Panc1 (cell line): ENCODE measurements around a stretch of chr2.

GRCh38 chr2:172339521-172340017, 87.8 kb upstream of the ITGA6 start:
- RRBS, 2 experiments: no CpG with 5 or more reads among the region's 5 CpGs

DNA sequence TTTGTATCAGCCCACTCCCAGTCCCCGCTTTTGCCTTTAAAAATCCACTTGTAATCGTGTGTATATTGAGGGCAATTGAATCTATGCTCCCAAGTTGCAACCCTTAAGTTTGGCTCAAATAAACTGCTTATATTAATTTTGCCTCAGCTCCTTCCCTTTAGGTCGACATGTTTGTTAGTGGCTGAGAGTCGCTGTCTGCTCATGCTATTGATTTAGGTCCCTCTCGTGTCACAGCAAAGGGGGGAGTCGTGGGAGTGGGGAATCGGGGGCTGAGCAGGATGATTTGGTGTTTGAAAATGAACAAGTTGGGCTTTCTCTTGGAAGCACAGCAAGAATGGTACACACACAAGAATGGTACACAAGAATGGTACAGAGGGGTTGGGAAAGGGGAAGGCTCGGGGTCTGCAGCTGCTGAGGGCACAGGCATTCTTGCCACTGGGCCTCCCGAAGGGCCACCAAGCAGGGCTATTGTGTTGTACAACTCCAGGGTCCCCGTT, 42.8 kb upstream of the ITGA6 start:
- RRBS, 2 experiments: no CpG with 5 or more reads among the region's 10 CpGs

DNA sequence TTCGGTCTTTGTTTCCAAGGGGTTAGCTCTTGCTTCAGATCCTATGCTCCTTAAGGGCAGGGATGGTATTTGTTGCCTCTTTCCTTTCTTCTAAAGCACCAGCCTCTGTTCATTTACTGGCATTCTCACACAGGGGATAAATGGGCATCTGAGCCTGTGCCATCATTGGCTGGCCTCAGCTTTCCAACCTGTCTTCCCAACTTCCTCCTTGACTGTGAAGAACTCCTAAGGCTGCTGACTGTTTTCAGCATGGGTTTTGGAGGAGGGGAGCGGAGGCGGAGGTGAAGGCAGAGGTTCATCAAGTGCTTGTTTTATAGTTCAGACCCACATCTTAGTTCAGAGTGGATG, 30.4 kb upstream of the ITGA6 start:
- RRBS, 2 experiments: no CpG with 5 or more reads among the region's 3 CpGs

DNA sequence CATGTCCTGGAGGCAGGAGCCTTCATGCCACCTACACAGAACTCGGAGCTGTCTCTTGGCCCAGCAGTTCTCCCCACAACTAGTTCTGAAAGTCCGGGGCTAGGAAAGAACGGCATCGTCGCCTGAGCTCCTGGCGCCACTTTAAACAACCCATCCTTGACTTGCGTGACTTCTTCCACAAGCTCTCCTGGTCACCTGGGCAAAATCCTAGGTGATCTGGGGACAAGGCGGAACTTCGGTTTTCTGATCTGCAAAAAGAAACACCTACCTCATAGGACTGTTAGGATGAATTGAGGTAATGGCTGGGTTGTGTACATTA, 667 bp upstream of the ITGA6 start:
- RRBS, 2 experiments: no CpG with 5 or more reads among the region's 9 CpGs

- RRBS, 2 experiments: no CpG with 5 or more reads among the region's 10 CpGs
These were observed 2.3 kb downstream of the ITGA6 start for GRCh38 chr2:172429336-172430388.

- RRBS, 2 experiments: no CpG with 5 or more reads among the region's 2 CpGs
These were observed 35.8 kb downstream of the ITGA6 start for GRCh38 chr2:172463108-172463599.

GRCh38 chr2:172505182-172505973, 50.5 kb upstream of the PDK1 start:
- RRBS, 2 experiments: no CpG with 5 or more reads among the region's 4 CpGs

DNA sequence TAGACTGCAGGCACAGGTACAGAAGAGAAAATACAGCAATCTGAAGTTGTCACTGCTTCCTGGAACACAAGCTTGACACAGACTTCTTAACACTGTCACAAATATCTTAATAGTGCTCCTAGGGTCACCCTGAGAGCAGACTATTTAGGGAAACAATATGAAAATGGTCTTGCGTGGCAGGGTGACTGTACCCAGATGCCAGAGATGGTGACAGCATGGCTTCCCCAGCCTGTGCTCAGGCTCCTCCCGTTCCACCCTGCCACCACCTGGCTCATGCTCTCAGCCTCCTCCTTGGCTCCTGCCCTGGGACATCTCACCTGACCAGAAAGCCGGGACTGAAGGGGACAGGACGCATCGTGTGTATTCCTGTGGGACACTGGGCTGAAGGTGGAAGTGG, 111.5 kb downstream of the RAPGEF4 start:
- RRBS, 2 experiments: no CpG with 5 or more reads among the region's 5 CpGs

GRCh38 chr2:172928765-172929179, 146.9 kb upstream of the MAP3K20 start:
- RRBS, 2 experiments: no CpG with 5 or more reads among the region's 2 CpGs

- RRBS, 2 experiments: no CpG with 5 or more reads among the region's 3 CpGs
These were observed 73.7 kb upstream of the MAP3K20 start for GRCh38 chr2:173001850-173002515.

- RRBS, 2 experiments: no CpG with 5 or more reads among the region's 1 CpG
These were observed 129.6 kb downstream of the MAP3K20 start for GRCh38 chr2:173205245-173205602.

GRCh38 chr2:173205603-173205898, 129.9 kb downstream of the MAP3K20 start:
- RRBS, 2 experiments: no CpG with 5 or more reads among the region's 1 CpG

GRCh38 chr2:173379211-173379678, 24.6 kb downstream of the CDCA7 start:
- RRBS, 2 experiments: no CpG with 5 or more reads among the region's 6 CpGs

- RRBS, 2 experiments: no CpG with 5 or more reads among the region's 5 CpGs
These were observed 19.6 kb downstream of the SP3 start for GRCh38 chr2:173945478-173945969.

- RRBS, 2 experiments: 69% methylated on average over 1 of the region's 19 CpGs; no CpG with 5 or more reads in 1 of the 2 experiments
These were observed 58.8 kb upstream of the SP3 start for GRCh38 chr2:174023595-174024663.

- RRBS, 2 experiments: no CpG with 5 or more reads among the region's 8 CpGs
These were observed 70.9 kb upstream of the SP3 start for GRCh38 chr2:174036048-174036468.

GRCh38 chr2:174173972-174174212, 74.4 kb downstream of the OLA1 start:
- RRBS, 2 experiments: no CpG with 5 or more reads among the region's 2 CpGs

- RRBS, 2 experiments: no CpG with 5 or more reads among the region's 2 CpGs
These were observed 25.4 kb downstream of the OLA1 start for GRCh38 chr2:174222799-174223396.

DNA sequence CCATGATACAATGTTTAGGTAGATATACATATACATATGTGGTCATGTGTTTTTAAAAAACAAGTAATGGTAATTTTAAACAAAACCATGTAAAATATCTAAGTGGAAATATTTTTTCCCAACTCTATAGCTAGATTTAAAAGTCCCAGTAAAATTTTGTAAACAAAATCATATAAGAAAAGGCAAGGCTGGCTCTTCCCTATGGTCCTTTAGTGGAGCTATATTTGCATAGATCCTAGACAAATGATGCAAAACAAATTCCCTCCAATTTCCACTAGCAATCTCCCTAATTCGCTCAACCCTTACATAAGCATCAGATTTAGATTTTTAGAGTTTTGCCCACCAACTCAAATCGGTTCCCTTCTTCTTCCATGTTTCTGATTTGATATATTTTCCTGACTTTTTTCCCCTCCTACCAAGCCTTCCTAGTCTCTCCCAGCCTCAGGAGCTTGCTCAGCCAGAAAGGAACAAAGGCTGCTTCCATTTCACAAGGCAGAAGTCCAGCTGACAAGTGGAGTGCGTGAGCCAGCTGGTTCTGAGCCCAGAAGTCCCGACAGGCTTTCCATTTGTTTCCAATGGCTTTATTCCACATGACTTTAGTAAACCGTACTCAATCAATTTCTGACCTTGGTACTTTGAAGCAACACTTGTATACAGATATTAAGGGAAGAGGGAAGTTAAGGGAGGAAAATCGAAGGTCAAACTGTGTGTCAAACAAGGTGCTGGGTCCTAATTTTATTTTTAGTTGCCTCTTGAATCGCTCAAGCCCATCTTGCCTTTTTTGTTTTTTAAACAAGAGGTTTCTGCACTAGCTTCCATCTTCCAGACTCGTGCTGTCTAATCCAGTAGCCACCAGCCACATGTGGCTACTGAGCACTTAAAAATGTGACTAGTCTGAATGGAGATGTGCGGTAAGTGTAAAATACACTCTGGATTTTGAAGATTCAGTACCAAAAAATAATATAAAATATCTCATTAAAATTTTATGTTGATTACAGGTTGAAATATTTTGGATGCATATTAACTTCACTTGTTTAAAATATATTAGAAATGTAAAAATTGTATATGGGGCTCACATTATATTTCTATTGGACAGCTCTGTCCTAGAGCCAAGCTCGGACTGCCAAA, 36.3 kb downstream of the WIPF1 start:
- RRBS, 2 experiments: no CpG with 5 or more reads among the region's 10 CpGs